Duodenum (tissue), 1 donor: Measurements from ENCODE around the genes GRIN2C, FDXR, GGA3 and MRPS7.

DNA sequence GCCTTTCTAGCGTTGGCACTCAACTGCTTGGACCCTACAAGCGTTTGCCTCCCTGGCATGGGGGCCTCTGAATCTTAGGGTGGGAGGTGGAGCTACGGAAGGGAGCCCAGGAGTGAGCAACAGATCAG, 1.6 kb upstream of the GPRC5C start:
- PRO-cap, result no peak

DNA sequence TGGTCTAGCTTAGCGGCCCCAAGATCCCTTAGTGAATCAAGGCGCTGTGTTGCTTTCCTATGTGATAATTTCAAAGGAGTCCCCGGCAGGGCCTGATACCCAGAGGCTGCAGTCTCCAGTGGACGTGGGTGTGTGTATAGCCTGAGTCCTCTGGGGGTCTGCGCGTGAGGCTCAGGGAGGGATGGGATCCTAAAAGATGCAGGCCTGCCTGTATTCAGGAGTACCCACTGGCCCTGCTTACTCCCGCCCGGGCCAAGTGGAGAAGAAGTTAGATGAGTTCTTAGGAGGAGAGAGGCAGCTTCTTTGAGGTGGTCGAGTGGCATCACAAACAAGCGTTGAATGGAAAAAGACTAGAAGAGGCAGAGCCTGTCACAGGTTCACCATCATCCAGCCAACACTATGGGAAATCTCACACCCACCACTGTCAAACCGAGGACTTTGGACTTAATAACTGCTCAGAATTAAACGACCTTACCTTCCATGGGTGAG, 15.2 kb upstream of the CD300A start:
- PRO-cap, result no peak

- PRO-cap, result no peak
Measured at GRCh38 chr17:74686618-74687333, 25.9 kb downstream of the CD300LF start.

DNA sequence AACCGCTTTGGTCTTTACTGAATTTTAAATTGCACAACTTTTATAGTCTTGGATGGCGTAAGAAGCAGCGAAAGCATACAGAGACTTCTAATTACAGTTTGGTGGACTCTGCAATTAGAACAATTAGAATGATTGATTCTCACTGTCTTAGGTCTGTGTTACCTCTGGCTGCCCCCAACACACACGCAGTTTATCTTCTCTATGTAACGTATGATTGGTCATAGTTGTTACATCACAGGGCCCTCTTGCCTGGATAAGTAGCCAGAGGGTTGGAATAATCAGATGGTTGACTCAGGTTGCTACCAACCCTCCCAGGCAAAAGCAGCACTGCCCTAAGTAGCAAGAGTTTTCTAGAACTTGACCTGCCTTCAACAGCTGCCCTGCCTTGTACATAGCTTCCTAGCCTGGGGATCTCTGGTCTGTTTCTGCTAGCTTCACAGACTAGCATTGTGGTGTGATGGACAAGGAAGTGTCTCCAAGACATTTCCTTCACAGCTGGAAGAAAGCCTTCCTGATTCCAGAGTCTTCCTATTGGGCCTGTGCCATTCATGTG, 1.8 kb downstream of the TMEM104 start:
- PRO-cap, result no peak

GRCh38 chr17:74810255-74811065, 34.2 kb downstream of the TMEM104 start:
- PRO-cap, result no peak

- PRO-cap, result no peak
Measured at GRCh38 chr17:74840892-74841931, 18.5 kb downstream of the GRIN2C start.

- PRO-cap, result no peak
Measured at GRCh38 chr17:74859775-74859984, at the start of gene GRIN2C. Gene GRIN2C (minus strand): TSS chr17:74859885.

DNA sequence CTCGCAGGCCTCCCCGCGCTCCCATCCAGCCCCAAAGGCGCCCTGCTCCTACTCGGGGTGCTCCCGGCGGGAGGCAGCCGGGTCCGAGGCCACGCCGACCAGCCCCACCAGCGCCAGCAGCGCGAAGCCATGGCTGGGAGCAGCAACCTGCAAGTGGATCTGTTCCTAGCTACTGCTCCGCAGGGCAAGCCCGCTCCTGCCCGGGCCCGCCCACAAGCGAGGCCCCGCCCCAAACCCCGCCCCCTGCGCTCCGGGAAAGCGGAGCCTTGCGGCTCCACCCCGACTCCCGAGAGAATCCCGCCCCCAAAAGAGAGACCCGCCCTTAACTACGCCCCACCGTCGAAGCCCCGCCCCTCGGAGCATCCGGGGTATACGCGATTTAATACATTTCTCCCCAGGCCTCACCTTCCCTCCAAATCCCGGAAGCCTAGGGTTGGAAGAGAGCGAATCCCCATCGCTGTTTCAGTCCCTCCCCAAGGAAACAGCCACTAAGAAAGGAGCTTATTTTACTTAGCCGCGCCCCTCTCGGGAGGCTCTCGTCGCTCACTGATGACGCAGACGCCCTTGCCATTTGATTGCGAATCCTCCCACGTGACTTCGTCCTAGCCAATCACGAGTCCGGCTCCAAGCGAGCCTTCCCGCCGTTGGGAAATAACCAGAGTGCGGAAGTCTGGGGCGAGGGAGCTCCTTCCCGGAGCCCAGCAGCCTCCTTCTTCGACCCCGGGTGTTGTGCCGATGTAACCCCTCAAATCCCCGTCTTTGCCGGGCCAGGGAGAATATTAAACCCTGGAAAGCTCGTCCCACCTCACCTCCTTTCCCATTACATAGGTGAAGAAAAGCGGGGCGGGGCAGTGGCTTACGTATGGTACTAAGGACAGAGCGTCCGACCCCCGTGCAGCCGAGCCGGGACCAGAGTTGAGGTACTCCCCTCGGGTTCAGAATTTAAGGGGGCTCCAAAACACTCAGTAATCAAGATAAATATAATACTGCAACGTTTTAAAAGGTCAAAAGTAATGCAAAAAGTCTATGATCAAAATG, at the start of gene FDXR:
Gene FDXR, minus strand, starts transcription at position 181 of the 1,038 bp plus-strand sequence.
- PRO-cap, result unidirectional peak, minus-strand start at position 161 of the sequence; unidirectional peak, plus-strand start at position 663 of the sequence

DNA sequence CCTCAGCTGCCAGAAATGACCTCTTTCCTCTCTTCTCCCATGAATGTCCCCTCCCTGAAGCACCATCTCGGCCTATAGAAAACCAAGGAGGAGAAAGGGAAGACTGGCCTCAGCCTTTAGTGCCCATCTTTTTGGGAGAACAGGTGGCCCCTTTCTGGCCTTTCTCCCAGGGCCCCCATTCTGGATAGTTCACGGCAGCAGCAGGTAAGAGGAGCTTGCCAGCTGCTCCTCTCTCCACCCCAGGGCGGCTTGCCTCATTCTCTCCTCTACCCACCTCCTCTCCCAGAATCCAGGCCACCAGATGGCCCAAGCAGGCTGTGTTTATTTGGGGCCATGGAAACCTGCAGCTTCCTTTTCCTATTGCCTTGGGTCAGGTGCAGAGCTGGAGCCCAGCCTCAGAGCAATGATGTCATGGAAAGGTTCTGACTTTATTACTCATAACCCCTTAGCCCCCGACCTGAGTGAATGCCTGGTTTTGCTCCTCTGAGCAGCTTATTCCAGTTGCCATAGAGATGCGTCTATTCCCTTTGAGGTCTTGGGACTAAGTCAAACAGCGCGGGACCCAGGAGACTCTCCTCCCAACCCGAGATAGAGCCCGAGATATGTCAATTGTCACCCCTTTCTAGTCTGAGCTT, 1.5 kb upstream of the MRPL58 start:
- PRO-cap, result no peak

DNA sequence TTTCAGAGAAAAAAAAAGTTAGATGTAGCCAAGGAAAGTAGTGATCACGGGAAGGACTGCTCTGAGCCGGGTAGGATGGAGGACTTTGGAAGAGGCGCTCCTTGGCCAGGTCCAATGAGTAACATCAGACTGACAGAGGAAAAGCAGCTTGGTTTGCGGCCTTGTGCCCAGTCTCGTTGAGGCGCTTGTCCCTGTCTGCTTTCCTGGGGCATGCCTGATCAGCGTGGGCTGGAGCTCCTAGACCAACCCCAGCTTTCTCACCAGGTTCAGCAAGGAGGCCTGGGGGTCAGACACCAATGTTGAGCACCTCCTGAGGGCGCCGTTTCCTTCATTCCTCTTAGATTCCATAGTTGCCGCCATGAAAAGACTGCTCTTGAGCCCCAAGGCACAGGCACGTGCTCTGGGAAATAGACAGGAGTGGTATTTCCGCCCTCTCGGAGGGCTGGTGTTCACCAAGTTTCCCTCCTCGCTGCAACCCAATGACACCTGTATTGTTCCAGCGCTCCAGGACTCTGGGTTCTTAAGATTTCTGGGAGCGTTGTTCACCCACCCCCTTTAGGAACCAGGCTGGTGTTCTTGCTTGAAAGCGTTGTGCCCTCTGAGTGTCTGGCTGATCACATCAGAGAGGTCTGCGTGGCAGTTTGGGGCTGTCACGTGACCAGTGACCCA, 17.9 kb downstream of the KCTD2 start:
- PRO-cap, result no peak

DNA sequence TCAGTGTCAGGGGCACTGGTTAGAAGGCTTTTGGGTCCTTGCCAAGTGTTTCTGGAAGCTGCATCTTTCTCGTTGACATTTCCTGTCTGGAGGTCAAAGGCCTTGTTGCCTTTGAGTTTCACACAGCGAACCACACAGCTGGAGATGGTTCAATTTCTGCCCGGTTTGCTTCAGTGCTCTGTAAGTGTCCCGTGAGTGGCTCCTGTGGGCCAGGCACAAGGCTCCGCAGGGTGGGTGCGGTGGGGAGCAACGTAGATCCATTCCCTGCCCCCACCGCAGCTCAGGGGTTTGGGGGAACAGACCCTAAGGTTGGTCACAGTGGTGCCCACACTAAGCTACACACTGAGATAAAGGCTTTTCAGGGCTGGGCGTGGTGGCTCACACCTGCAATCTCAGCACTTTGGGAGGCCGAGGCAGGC, 3.5 kb upstream of the SLC16A5 start:
- PRO-cap, result no peak

GRCh38 chr17:75088867-75089413, 1.2 kb downstream of the SLC16A5 start:
- PRO-cap, result bidirectional peak, plus-strand start at chr17:75089182, minus-strand start at chr17:75089134

GRCh38 chr17:75109052-75109614, 636 bp upstream of the ARMC7 start:
- PRO-cap, result no peak

DNA sequence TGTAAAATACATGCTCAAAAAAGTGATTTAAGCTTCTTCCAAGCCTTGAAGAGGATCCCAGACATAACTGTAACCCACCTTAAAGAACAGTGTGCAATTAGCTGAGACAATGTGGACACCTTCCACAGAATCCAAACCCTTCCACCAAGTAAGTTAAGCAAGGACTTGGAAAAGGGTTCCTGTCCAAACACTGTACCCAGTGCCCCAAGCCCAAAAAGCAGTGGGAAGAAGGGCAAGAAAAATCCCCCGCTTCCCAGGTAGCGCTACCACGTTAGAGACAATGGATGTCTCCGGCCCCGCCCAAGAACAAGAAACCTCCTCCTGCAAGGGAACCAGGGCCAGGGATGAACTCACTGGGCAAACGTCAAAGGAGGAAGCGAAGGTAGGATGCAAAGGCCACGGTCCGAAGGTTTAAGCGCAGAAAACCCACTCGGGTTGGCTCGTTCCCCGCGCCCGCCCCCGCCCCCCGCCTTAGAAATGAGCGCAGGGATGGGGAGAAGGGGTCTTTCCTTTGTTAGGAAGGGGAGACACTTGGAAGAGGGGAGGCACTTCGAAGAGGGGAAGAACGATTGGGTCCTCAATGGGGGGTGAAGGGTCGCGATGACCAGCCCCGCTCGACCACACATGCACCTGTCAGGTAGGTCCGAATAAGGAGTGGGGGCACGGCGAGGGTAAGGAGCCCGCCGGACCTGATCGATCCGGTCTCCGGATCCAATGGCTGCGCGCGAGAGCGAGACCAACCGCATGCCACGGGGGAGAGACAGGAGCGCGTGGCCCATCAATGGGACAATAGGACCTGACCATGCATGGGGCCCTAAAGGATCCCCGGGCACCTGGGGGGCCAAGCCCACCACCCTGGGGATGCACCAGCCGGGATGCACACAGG, 929 bp downstream of the JPT1 start:
- PRO-cap, result bidirectional peak, plus-strand start at position 360 of the sequence, minus-strand start at position 346 of the sequence

GRCh38 chr17:75163488-75164139, 9.3 kb upstream of the JPT1 start:
- PRO-cap, result no peak

- PRO-cap, result no peak
Measured at GRCh38 chr17:75205829-75206299, 385 bp downstream of the NUP85 start.

GRCh38 chr17:75241815-75242689, 19.4 kb downstream of the GGA3 start:
- PRO-cap, result no peak

DNA sequence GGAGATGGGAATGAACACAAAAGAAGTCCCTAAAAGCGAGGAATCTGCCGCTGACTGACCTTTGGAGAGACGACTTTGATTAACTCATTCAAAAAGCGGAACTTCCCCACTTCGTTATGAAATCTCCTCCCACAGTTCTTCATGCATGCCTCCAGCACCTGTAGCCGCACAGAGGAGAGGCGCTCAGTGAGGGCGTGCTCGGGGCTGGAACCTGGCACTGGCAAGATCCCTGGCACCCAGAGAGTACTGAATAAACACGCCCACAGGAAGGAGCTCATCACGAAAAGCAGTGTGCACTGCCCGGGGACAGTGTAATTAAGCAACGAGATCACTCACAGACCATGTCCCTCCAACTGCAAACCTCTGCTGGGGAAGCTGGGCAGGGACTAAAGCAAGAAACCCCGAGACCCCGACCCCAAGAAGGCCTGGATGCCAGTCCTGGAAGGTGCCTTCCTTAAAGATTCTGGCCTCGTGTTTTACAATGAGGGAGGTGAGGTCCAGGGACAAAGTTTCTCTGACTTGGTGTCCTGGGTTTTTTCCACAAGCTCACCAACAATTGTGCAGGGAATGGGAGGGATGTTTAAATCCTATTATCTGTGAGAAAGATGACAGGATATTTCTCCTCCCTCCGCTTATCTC, 16.7 kb downstream of the GGA3 start:
- PRO-cap, result no peak

DNA sequence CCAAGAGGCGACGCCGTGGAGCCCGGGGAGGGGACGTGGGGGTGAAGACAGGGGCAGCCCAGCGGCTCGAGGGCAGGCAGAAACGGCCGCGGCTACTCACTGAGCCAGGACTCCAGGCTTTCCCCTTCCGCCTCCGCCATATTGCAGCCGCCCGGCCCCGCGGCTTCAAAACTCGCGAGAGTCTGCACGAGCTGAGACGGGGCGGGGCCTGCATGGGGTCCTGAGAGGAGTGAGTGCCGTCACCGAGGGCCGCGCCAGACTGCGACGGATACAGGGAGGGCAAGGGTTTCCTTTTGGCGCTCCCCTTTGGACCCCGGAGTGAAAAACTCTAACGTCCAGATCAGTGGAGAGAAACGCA, at the start of gene GGA3:
Gene GGA3, minus strand, starts transcription at position 159 of the 358 bp plus-strand sequence.
- PRO-cap, result bidirectional peak, plus-strand start at position 257 of the sequence, minus-strand start at position 140 of the sequence

DNA sequence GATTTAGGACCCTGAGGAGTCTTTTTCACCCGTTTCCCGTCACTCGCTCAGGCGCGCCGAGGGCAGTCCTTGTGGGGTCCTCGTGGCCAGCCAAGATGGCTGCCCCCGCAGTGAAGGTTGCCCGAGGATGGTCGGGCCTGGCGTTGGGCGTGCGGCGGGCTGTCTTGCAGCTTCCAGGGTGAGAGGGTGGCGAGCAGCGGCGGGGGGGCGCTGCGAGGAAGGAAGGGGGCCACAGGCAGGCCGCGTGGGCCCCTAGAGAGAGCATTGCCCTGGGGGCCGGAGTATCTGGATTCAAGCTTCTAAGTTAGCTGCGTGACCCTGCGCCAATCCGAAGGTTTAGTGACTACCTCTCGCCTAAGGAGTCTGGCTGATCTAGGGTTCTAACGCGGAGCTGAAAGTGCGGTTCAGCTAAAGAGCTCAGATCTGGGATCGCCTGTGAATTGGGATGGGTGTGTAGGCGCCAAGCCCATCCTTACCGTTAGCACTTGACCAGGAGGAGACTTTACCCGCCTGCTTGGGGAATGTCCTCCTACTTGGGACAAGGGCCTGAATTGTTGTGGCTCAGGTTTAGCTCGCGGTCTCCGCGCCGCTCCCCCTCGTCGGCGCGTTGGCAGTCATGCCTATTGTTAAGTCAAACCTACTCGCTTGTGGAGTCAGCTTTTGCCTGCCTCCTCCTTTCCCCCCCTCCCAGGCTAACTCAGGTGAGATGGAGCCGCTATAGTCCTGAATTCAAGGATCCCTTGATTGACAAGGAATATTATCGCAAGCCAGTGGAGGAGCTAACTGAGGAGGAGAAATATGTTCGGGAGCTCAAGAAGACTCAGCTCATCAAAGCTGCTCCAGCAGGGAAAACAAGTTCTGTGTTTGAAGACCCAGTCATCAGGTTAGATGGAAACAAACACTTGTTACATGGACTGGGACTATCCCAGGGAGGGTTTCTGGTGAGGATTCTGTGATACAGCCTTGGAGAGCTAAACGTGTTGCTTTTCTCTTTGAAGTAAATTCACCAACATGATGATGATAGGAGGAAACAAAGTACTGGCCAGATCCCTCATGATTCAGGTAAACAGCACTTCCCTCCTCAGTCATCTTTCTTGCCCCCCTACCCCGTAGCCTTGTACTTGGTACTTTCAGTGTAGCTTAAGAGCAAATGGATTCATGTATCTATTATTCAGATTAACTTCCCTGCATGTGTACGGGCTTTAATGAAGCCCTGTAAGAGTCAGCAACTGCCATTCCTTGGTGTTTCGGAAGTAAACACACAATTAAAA, at the start of gene MRPS7:
Gene MRPS7, plus strand, starts transcription at position 74 of the 1,271 bp plus-strand sequence.
- PRO-cap, result no peak